M059J (cell line): ENCODE measurements around a stretch of chr18.

- RAMPAGE, long total RNA: no peak
These were observed 1.7 kb upstream of the MYL12A start for GRCh38 chr18:3245892-3246344.

GRCh38 chr18:3247957-3248561 lies 458 bp downstream of the MYL12A start:
- RAMPAGE, long total RNA: no peak

GRCh38 chr18:3251436-3251751 lies 3.8 kb downstream of the MYL12A start:
- RAMPAGE, long total RNA: no peak

- RAMPAGE, long total RNA: no peak
These were observed 1.4 kb downstream of the MYL12B start for GRCh38 chr18:3263283-3263693.

DNA sequence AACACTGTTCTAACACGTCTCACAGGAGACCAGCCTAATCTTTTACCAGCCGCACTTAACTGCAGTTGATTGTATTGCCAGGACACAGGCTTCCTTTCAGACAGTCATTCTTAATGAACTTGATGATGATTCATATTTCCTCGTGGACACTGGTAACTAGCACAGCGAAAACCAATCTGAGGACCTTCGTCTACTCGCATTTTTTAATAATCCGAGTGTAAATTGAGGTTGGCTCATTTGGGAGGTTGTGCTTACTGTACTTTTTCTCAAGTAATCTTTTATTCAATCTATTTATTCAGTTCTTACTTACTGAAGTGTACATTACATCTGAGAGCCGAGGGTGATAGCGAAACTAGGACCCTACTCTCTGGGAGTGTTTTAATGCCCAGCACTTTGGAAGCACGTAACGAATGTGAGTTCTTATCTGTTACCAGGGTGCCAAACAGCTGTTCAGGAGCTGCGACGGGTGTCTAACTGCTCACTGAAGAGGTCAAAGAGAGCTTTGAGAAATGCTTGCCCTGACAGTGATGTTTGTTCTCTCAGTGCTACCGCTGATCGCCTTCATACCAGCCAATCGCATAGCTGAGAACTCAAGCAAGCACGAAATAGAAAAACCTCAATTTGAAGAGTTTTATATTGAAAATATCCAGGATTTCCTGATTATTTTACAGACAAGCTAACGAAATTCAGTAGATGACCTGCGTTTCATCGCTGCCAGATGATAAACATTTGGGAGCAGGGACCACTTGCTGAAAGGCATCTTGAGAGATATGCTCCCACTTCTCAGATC lies 20.9 kb downstream of the MYL12B start:
- RAMPAGE, long total RNA: no peak

DNA sequence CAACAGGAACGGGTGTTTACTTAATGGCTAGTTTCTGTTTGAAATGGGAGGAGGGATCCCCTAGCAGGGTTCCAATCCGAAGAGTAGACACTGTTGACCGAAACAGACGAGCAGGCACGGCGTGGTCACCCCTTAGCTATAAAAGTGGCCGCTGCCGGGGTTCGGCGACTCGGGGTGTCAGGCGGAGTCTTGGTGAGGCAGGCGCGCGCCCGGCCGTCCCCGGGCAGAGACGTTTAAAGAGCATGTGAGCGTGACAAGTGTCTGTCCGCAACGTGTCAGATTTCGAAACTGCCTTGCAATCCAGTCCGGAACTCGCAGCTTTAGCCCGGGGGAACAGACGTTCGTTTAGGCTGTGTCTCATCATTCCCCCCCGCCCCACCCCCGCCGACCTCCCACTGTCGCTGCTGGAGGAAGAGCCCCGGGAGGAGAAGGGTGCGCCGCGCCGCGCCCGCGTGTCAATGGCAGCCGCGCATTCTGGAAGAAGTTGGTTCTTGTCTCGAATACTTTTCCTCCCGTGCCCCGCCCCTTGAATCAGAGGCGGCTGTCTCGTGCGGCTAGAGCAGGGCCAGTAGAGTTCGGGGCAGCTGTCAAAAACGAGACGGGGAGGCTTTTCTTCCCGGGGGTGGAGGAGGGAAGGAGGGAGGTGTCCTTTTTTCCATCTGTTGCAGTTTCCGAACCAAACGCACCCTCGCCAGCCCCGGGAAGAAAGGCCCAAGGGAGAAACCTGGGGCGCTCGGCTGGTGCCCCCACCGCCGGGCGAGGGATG lies 615 bp upstream of the TGIF1 start:
- RAMPAGE, long total RNA: no peak

GRCh38 chr18:3452970-3453294 lies 3.0 kb downstream of the TGIF1 start:
- RAMPAGE, long total RNA: no peak

GRCh38 chr18:3525660-3526418 lies 75.9 kb downstream of the TGIF1 start:
- RAMPAGE, long total RNA: no peak

- RAMPAGE, long total RNA: no peak
These were observed 153.2 kb downstream of the TGIF1 start for GRCh38 chr18:3603300-3603404.

- RAMPAGE, long total RNA: no peak
These were observed 209.9 kb downstream of the TGIF1 start for GRCh38 chr18:3659844-3660211.

GRCh38 chr18:3665625-3666264 lies 215.8 kb downstream of the TGIF1 start:
- RAMPAGE, long total RNA: no peak

- RAMPAGE, long total RNA: no peak
These were observed 273.2 kb downstream of the TGIF1 start for GRCh38 chr18:3723325-3723512.

GRCh38 chr18:5004046-5004940 lies 192.8 kb downstream of the AKAIN1 start:
- RAMPAGE, long total RNA: no peak

- RAMPAGE, long total RNA: no peak
These were observed 40.7 kb upstream of the AKAIN1 start for GRCh38 chr18:5237653-5238241.

GRCh38 chr18:5296575-5296829 lies 976 bp upstream of the ZBTB14 start:
- RAMPAGE, long total RNA: no peak

DNA sequence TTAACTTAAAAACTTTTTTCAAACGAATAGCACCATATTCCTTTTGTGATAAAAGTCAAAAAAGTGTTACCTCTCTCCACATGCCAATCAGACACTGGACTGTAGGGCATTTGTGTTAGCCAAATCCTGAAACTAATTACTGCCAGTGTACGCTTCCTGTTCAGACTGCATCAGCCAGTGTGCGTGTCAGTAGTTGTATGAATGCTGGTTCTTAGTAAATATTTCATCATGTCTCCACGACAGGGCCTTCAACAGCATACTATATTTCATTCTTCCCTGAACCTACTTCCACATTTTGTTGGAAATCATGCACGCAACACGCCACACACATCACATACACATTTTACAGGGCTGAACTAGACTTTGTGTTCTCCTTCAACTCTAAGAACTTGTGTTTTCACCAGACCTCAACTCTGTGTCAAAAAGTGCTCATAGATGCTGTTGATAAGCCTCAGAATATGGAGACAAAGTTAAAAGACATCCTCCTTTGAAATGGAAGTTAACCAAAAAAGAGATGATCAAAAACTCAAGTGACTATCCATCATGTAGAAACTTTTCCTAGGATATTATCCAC lies 77.5 kb downstream of the EPB41L3 start:
- RAMPAGE, long total RNA: no peak

- RAMPAGE, long total RNA: no peak
These were observed 26.0 kb downstream of the EPB41L3 start for GRCh38 chr18:5517291-5518648.

- RAMPAGE, long total RNA: no peak
These were observed 85.0 kb upstream of the EPB41L3 start for GRCh38 chr18:5628789-5629205.

GRCh38 chr18:6834263-6834870 lies 104.9 kb downstream of the ARHGAP28 start:
- RAMPAGE, long total RNA: no peak

GRCh38 chr18:6875465-6876123 lies 146.1 kb downstream of the ARHGAP28 start:
- RAMPAGE, long total RNA: no peak